ENCODE measurements around a stretch of chr18.

DNA sequence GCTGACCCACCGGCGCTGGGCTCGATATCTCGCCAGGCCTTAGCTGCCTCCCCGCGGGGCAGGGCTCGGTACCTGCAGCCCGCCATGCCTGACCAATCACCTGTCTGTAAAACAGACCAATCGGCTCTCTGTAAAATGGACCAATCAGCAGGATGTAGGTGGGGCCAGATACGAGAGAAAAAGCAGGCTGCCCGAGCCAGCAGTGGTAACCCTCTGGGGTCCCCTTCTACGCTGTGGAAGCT lies 77.0 kb upstream of the TCF4 start:
- PRO-cap, 2 experiments: no peak in any of the 2 experiments

GRCh38 chr18:55869943-55870253 lies 281.9 kb upstream of the TCF4 start:
- PRO-cap, 2 experiments: no peak in any of the 2 experiments

DNA sequence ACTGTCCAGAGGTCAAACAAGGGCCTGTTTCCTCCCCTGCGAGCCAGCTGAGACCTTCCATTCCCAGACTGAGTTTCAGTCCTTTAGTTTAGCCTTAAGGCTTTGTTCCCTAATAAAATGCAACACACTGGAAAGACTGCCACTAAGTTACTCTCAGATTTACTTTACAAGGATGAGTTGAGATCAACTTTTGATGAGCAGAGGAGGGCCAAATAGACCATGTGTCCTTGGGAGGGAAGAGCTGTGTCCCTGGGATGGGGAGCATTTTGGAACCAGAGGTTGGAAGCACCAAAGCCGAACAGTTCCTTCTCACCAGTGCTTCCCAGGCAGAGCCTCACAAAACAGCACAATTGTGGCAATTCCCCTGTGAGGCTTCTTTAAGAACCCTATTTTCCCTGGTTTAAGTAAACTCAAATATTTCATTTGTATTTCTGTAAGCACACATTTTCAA lies 63.3 kb downstream of the TXNL1 start:
- PRO-cap, 2 experiments: no peak in any of the 2 experiments

DNA sequence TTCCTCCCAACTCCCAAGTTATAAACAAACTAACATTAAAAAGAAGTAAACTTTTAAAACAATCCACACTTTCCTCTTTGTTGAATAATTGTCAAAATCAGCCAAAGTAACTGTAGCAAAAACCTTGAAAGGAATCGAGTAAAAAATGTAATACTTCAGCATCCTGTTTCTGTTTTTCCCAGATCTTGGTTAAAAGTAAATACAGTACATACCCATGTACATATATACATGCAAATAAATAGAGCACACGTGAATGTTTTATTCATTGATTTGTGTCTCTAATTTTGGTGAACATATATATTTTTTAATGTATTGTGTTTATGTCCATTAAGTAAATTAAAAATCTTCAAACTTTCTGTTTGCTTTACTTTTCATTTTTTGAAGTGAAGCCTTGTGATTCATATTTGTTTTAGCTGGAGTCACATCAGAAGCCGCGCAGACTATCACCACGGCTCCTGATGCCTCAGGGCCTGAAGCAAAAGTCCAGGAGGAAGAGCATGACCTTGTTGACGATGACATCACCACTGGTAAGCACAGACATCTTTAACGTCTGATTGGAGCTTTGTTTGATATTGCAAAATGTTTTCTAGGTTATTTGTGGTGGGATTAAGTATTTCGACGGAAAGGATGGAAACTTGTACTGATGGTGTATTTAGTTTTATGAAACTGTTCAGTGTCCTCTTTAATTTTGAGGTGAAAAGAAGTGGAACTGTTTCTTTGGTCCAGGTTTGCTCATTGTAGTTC lies 164.6 kb downstream of the WDR7 start:
- PRO-cap, 2 experiments: no peak in any of the 2 experiments

GRCh38 chr18:57429901-57431105 lies 4.9 kb upstream of the ONECUT2 start:
- PRO-cap, 2 experiments: no peak in any of the 2 experiments

DNA sequence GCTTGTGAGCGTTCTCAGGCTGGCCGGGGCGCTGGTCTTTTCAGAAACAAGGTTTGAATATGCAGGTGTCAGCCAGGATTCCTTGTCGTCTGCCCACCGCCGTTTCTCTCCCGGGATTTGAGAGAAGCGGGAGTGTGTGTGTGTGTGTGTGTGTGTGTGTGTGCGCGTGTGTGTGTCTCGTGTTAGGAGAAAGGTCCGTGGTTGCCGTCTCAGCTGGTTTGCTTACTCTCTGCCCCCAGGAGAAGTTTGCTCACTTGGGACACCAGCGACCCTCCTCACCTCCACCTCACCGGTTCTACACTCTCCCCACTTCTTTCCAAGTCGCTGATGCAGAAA lies 961 bp upstream of the ONECUT2 start:
- PRO-cap, 2 experiments: no peak in any of the 2 experiments

DNA sequence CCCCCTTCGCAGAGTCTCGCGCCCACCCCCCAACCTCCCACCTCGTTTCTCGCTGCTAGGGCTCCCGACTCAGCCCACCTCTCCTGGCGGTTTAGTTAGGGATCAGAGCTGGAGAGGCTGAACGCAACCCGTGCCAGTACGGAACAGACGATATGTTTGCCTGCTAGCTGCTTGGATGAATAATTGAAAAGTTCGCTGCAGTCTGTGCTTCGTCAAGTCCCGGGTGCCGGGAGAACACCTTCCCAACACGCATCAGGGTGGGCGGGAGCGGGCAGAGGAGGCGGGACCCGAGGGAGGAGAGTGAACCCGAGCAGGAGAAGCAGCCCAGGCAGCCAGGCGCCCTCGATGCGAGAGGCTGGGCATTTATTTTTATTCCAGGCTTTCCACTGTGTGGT lies 5.6 kb downstream of the ONECUT2 start:
- PRO-cap, 2 experiments: no peak in any of the 2 experiments

- PRO-cap, 2 experiments: no peak in any of the 2 experiments
Observed at GRCh38 chr18:57555249-57555540, 31.3 kb downstream of the FECH start.

GRCh38 chr18:57772426-57772807 lies 30.7 kb downstream of the ATP8B1 start:
- PRO-cap, 2 experiments: no peak in any of the 2 experiments

GRCh38 chr18:57800744-57801059 lies 2.4 kb downstream of the ATP8B1 start:
- PRO-cap, 2 experiments: no peak in any of the 2 experiments

- PRO-cap, 2 experiments: no peak in any of the 2 experiments
Observed at GRCh38 chr18:57902264-57902695, 99.2 kb upstream of the ATP8B1 start.

GRCh38 chr18:58099027-58099866 lies 55.2 kb downstream of the NEDD4L start:
- PRO-cap, 2 experiments: no peak in any of the 2 experiments

- PRO-cap, 2 experiments: no peak in any of the 2 experiments
Observed at GRCh38 chr18:58221053-58221726, 177.2 kb downstream of the NEDD4L start.

DNA sequence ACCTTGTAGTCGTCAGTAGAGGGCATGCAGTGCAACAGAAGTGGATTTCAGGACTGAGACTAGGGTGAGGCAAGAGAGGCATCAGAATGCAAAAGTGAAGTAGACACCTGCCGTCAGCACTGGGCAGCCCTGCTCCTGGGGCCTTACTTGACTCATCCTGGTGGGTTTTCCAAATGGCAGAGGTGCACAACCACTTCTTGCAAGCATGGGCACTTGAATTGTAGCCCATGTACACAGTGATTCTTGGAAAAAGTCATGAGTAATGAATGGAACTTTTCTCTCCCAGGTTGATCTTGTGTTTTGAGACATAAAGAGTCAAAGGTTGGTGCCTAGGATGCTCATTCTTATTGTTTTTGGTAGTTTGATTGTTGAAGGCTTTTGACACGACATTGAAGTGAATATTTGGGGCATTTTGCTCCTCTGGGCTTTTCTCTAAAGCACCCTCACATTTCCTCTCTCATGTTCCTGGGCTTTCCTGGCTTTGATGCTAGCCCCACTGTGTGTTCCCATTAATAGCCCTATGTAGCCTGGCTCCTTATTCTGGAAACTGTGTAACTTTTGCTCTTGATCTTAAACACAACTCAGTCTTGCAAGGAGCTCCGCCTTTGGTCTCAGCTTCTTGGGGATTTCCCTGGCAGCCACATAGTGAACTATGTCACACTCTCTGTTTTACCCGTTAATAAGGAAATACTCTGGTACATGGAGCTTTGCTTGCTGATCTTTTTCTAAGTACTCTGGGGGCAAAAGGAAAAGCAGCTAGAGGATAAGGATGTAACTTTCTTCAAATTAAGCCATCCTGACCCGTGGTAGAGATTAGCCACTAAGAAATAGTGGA lies 259.1 kb downstream of the NEDD4L start:
- PRO-cap, 2 experiments: no peak in any of the 2 experiments

- PRO-cap, 2 experiments: no peak in any of the 2 experiments
Observed at GRCh38 chr18:58388308-58389365, 240.3 kb downstream of the ALPK2 start.

DNA sequence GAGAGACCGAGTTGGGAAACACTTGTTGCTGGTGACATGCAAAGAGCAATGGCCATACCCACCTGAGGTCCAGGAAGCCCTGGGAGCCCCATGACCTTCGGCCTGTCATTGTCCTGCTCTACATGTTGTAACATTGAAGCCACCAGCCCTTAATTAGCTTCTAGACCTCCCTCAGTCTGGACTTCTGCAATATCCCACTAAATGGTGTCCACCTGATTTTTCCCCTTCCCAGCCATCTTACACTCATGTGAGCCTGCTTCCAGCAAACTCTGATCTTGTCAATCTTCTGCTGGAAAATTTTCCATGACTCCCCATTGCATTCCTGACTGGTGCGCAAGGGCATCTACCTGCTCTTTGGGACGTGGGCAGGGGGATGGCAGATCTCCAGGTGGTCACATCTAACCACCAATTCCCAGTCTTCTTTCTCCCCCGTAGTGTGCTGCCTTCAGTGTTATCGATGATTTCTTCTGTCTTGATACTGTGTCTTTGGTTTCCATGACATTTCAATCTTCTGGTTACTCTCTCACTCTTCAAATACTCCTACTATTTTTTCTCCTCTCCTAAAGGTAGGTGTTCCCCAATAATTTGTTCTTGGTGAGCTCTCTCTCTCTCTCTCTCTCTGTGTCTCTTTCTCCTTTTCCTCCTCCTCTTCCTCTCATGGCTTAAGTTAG lies 220.7 kb downstream of the ALPK2 start:
- PRO-cap, 2 experiments: no peak in any of the 2 experiments

- PRO-cap, 2 experiments: no peak in any of the 2 experiments
Observed at GRCh38 chr18:58409786-58410131, 219.1 kb downstream of the ALPK2 start.

DNA sequence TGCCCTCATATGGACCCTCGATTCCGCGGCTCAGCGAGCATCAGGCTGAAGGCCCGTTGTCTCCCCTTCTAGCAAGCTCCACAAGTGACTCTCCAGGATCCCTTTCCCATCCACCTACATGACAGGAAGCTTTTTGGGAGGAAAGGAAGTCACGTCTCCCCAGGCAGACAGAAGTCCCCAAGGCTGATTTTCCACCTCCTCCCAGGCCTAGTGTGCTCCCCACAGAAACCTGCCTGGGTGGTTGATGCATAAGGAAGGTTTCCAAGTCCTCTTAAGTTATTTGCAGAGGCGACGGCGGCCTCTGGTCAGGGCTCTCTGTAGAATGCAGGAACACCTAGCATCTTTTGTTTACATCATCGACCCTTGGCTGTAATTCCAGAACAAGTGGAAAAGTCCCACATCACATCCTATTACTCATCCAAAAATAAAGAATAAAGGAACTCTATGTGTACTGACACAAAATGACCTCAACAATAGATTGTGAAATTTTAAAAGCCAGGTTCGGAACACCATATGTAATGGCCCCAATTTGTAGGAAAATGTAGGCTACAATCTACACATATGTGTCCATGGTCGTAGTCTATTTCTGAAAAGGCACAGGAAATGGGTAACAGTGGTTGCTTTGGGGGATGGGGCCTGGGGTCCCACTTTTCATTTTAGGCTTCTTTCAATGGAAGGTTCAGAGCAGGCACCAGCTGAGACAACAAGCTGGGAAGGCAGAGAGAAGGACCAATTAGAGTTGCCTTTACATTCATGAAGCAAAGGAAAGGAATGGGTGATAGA lies 211.1 kb downstream of the ALPK2 start:
- PRO-cap, 2 experiments: no peak in any of the 2 experiments

DNA sequence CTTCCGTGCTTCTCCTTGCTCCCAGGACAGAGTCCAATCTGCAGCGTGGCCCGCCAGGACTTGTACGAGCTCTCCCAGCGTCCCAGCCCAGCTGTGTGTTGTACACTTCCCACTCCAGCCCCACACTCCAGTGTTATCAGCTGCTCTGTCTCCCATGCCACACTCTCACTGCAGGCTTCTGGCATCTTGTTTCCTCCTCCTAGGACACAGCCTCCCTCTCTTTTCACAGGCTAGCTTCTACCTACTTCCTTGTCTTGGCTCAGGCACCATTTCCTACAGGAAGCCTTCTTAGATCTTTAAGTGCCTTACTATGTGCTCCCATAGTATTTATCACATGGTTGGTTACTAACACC lies 199.4 kb downstream of the ALPK2 start:
- PRO-cap, 2 experiments: no peak in any of the 2 experiments

DNA sequence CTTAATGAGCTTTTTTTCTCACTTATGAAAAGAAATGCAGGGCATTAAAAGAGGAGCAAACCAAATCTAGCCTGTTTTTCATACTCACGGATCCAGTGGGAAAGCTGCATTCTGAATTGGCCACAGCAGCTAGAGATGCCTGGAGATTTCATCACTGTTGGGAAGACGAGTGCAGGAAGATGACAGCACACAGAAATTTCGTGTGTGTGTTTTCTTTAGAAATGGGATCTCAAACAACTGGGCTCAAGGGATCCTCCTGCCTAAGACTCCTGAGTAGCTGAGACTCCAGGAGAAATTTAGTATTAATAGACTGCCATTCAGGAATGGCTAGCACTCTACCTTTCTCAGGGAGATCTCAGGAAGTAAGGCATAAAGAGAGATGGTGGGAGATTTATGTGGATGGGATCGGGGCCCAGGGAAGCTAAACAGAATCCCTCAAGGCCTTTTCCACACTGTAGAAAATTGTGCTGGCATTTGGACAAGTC lies 181.3 kb downstream of the ALPK2 start:
- PRO-cap, 2 experiments: no peak in any of the 2 experiments